Mesangial cell (primary cell): ENCODE data around the gene HHIPL1.

- RAMPAGE, long total RNA = no peak
Observed at GRCh38 chr14:97865875-97866305, 1068.7 kb downstream of the VRK1 start.

- RAMPAGE, long total RNA = no peak
Observed at GRCh38 chr14:98138089-98138699, 1133.8 kb downstream of the BCL11B start.

DNA sequence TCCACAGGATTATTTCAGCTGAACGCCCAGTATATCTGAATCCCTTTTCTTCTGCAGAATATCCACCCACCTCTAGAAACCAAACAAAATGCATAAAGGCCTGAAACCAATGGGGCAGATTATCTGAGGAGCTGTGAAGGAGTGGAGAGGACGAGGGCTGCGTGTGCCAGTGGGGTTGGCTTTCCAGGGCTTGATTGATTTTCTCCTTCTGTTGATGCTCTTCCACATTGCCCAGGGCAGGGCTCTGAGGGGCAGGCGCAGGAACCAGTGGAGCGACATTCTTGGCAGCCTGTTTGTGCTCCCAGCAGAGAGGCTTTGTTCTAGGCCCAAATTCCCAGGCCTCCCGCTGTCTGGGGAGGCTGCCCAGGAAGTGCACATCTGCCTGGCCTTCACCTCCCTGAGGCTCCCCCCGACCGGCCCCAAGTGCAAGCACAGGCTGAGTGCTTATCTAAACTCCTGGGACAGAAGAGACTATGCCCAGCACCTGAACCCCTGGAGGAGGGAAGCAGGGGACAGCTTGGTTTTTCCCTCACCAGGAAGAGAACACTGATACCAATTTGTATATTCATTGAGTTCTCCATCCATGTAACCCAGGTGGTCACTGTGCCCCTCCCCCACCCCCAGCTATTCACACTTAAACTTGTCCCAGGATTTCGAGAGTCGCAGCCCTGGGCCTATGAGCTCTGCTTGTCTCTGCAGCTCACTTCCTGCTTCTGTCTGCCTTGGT, 452.5 kb downstream of the BCL11B start:
- RAMPAGE, long total RNA = no peak

DNA sequence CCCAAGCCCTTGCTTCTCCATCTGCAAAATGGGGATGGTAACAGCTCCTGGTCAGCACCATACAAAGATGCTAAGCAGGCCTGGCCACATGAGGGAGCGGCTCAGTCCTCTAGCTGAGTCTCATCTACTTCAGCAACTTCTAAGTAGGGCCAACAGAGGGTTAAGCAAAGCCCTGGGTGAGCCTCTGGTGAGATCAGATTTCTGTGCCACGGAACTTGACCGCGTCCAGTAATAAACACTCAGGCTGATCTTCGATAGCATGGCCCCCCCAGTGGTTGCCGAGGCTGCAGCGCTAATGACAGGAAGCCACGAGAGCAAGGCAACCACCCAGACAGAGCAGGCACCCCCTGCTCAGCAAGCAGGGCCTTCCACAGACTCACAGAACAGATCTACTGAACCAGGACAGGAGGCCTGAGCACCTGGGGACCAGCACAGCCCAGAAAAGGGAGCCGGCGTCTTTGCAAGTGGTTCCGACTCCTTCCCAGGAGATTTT, 42.4 kb downstream of the BCL11B start:
- RAMPAGE, long total RNA = no peak

DNA sequence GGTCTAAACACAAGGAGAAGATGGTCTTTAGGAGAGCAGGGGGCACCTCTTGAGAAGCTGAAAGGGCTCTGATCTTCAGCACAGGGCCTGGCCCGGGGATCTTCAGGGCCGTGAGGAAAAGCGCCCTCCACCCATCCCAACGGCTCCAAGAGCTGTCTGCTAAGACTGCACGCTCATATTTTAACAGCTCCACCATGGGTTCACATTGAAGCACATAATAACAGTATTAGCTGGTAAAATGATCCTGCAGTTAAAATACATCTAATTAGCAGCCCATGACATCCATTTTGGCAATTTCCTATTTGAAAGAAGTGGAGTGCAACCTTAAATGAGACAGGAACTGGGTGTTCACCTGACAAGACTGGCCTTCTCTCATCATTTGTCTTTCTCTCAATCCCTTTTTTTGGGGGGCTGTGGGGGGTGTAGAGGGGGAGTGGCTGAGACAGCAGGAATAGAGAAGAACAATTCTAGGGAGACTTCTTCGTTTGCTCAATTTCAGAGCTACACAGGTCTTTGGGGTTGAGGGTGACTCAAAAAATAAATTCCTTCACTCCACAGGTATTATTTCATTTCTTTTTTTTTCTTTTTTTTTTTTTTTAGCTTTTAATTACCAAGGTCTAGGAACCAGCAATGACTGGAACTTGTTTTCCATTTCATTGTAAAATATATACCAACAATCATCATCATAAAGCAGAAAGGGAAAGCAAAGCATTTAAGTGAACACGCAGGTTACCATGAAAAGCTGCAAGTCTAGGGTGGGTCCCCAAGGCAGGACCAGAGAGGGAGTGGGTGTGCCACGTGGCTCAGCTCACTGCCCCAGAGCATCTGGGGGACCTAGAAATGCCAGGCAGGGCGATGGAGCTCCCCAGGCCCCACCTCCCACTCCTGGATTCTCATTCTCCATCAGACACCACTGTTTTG, 35.1 kb downstream of the BCL11B start:
- RAMPAGE, long total RNA = no peak

DNA sequence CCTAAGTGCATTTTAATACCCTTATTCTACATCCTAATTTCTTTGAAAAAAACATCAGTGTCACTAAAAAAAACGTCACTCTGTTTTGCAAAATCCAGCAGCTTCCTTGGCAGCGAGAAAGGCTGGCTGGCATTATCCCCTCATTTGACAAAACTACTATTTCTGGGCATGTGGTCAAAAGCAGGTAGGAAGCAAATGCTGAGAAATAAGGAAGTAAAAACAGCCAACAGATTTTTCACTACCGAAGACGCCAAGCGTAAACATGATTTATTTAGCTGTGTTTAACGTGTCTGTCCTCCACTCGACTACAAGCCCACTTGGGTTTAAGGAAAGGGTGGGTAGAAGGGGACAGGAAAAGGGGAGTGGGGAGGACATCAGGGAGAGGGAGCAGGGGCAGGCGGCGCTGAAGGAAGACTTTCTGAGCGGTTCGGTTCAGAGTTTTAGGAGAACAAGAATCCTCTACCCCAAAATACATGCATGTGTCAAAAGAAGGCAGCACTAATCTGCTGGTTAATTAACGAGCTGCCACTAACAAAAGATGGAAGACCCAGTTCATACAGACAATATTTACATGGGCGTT, 30.2 kb downstream of the BCL11B start:
- RAMPAGE, long total RNA = no peak

- RAMPAGE, long total RNA = no peak
Observed at GRCh38 chr14:99262966-99263410, 9.0 kb downstream of the BCL11B start.

DNA sequence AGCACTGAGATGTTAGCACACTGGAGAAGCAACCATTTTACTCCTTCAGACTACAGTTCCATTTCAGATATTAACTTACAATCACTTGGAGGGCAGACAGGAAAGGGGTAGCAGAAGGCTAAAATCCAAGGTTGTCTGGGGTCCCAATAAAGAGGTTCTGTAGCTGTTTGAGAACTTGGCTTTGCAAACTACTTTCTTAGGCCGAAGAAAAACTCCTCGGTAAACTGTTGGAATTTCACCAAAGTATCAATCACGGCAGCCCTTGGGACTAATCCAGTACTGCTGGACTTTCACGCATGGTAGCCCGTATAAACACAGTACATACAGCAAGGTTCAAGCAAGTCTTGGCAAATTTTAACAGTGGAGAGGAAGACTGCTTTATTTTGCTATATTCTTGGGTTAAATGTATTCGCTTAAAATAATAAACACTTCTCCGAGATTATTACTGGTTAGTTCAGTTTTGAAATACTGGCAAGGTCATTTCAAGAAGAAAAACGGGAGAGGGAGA, 1.5 kb downstream of the SETD3 start:
- RAMPAGE, long total RNA = no peak

DNA sequence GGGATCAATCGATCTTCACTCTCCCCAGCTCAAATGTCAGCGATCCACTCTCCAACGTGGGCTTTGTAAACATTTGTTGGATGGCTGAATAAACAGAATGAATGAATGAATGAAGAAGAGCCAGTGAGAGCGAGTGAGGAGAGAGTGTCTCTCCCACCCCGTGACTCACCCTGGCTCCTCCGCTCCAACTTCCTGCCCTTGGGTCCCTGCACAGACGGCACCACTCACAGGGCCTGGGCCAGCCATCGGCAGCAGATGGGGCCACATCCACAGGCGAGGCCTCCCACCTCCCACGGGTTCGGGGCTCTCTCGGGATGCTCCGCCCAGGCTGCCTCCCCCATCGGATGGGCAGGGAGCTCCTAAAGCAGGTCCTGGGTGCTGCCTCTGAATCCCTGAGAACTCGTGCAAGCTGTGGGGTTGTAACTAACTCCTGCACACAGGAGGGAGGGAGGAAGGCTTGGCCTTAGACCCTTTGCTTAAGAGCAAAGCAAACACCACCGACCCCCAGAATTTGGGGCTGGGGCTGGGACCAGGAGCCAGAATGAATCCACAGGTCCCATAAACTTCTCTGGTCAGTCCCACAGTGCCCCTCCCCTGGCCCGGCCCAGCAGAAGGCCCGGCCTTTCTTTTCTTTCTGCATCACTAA, 41.3 kb downstream of the CCNK start:
- RAMPAGE, long total RNA = no peak

GRCh38 chr14:99529659-99530593, 48.7 kb downstream of the CCNK start:
- RAMPAGE, long total RNA = no peak

DNA sequence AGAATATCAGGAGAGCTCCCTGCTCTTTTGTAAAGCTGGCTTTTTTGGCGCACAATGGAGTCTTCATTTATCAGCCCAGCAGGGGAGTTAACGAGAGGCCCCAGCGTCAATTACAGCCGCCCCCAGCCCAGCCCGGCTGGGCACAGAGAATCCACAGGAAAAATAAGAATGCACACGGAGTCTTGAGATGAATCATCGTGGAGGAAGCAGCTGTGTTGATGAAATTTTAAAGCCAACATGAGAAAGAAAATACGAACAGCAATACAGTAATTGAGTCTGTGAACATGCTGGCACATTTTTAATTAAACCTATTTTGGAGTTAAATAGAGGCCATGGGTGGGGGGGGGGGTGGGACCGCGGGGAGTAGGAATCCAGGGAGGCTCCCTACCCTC, 50.0 kb downstream of the CCNK start:
- RAMPAGE, long total RNA = no peak

DNA sequence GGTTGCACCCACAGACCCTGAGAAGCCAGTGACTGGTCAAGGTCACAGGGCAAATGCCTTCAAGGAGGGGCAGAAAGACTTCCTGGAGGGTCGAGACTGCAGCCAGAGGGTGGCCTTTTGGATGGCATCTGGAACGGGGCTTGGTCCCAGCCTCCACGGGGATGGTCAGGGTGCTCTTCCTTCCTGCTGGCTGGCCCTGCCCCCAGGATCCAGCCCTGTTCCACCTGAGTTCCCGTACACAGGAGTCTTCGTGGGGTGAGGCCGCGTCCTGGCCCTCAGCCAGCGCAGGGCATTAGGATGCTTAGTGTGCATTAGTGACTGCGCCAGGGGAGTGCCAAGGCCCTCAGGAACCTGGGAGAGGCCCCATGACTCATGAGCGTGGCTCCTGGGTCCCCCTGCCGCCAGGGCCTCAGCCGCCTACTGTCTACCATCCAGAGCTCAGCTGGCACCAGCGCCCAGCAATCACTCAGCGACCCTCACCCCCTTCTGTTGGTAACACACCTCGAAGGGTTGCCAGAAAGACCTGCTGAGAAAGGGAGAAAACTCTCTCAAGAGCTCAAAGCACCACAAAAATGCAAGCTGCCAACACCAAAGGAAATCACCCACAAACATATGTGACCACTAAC, 29.0 kb downstream of the CCDC85C start:
- RAMPAGE, long total RNA = no peak

DNA sequence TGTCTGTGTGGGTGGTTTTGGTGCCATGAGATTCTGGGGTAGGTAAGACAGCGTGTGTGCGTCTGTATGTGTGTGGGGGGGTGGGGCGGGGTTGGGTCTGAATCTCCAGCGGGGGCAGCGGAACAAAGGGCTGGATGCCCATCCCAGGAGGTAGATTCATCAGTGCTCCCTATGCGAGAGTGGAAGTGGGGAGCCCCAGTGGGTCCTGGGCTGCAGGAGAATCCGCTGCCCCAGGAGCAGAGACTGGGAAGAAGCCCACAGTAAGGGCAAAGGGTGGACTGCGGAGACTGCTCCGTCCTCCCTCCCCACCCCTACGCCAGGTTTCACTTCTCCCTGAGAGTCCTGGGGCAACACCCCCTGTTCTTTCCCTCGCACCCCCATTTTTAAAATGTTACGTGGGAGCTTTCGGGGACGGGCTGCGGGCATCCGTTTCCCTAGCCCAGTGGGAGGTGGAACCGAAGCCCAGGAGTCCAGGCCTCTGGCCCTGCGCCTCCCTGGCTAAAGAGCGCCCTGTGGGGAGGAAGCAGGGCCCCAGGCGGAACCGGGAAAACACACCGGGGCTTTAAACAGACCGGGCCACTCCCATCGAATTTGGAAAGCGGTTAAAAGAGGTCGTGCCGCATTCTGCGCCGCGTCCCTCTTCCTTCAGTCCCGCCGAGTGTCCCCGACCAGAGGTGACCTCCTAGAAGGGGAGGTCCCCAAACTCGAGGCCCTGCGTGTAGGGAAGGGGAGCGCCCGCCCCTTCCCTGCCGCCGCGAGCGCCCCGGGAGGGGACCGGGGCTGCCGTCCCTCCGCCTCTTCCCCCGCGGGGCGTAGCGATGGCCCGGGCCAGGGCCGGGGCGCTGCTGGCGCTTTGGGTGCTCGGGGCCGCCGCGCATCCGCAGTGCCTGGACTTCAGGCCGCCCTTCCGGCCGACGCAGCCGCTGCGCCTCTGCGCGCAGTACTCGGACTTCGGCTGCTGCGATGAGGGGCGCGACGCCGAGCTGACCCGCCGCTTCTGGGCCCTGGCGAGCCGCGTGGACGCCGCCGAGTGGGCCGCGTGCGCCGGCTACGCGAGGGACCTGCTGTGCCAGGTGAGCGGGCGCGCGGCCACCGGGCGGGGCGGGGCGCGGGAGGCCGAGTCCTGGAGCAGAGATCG, at the start of gene HHIPL1:
HHIPL1 (plus strand) TSS at position 740 of the 1,138 bp plus-strand sequence.
- RAMPAGE, long total RNA = no peak

DNA sequence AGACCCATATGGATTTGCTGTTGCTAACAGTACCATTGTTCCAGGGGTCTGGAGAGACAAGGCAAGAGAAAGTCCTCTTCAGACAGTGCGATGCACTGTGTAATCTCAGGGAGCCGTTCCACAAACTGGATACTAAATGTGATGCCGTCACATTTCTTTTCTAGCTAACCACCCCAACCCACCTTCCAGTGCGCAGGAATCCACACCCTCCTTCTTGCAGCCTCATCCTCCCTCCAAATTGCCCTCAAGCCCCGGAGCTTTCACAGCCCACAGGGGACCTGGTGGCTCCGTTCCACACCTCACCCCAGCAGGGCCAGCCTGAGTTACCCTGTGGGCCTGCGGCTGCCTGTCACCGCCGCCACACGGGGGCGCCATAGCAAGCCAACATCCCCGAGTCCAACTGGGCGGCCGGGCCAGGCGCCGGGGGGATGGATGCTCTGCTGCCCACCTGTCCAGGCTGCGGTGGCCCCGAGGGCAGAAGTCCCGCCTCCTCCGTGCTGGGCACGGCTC, 1.5 kb upstream of the CYP46A1 start:
- RAMPAGE, long total RNA = no peak

DNA sequence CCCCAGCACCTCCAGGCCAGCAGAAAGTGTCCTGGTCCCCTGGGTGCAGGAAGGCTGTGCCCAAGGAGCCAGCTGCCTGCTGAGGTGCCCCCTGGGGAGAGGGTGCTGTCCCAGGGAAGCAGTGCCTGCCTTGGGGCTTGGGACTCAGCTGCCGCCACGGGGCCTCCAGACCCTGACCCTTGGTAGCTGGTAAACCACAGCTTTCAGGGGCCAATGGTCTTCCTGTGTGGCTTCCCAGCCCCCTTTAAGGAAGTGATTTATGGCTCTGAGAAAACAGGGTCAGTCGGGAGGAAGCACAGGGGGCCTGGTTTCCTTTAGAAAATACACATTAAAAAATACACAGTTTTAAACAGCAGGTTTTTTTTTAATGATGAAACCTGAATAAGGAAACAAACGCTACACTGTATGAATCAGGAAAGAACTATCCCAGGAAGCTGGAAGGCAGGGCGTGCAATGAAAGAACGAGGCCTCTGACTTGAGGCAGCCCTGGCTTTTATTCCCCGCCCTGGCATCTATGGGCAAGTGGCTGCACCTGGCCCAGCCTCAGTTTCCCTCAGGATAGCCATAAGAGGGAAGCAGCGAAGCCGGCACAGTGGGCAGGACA, 40.6 kb upstream of the EML1 start:
- RAMPAGE, long total RNA = no peak

- RAMPAGE, long total RNA = no peak
Observed at GRCh38 chr14:99972164-99972911, 92.9 kb upstream of the EVL start.

GRCh38 chr14:99974796-99975361, 90.3 kb upstream of the EVL start:
- RAMPAGE, long total RNA = no peak

GRCh38 chr14:100019085-100019917, 45.9 kb upstream of the EVL start:
- RAMPAGE, long total RNA = no peak

DNA sequence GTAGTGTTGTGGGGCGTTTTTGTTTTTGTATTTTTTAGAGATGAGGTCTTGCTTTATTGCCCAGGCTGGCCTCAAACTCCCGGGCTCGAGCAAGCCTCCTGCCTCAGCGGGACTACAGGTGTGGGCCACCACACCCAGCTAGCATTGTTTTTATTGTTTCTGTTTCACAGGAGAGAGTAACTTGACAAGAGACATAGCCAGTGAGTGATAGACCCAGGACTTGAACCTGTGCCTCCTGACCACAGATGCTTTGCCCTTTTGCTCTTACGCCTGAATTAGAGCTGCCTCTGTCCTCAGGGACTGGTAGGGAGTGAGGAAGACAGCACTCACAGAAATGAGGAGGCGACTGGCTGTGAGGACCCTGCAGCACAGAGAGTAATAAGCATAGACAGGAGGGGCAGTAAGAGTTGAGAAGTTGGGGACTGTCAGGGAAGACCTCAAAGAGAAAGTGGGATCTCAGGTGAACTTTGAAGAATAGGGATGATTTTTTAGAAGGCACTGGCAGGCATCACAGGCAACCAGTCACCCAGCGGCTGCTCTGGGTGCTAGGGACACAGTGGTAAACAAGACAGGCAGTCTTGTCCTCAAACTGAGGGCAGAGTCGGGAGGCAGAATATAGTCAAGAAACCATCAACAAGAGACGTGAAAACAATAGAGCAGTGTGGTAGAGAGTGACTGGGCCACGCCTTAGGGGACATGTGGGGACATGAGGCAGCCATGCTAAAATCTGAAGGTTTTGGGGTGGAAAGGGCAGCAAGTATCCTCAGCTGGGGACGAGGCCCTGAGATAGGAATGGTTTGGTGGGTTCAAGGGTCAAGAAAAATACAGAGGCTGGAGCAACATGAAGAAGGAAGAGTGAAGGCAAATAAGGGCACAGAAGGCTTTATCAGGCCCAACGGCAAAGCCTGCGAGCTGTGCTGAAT, 2.5 kb downstream of the EVL start:
- RAMPAGE, long total RNA = no peak

DNA sequence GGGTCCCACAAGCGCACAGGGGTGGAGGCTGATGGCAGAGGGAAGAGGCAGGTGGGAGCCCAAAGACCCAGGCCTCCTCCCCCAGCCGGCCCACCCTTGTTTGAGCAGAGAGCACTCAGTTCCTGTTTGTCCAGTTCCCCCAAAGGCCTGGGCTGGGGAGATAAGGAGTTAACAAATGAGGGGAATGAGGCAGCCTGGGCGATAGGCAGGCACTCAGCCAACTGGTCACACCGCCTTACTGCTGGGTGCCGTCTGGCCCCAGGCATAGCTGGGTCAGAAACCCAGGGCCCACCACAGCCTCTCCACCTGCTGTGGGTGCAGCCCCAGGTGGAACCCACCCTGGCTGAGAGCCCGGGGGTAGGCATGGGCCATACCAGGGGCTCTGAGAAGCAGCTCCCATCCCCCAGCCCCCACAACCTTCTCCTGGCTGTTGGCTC, 16.8 kb downstream of the DEGS2 start:
- RAMPAGE, long total RNA = no peak